Helper T cell (primary cell): ENCODE measurements around the genes ZBTB7B and EFNA1.

- PRO-cap, 2 experiments = no peak in any of the 2 experiments
These were observed 8.8 kb upstream of the TDRD10 start for GRCh38 chr1:154492971-154493773.

DNA sequence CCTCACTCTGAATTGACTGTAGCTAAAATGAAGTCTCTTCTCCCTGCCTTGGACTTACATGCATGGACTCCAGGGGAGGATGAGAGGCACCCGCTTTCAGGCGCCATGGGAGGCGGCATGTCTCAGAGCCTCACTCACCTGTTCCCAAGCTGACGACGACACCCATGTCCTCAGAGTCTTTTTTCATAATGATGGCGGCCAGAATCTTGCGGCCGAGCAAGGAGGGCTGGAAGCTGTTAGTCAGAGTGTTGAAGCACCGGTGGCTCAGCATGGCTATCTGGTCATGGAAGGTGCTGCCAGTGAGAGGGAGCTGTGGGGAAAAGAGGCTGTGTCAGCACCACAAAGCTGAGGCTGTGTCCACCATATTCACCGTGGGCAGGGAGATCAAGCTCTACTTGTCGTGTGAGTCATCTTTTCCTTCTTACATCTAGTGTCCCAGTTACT lies 18.3 kb downstream of the ADAR start:
- PRO-cap, 2 experiments = no peak in any of the 2 experiments

GRCh38 chr1:154726483-154726853 lies 118.5 kb upstream of the ADAR start:
- PRO-cap, 2 experiments = no peak in any of the 2 experiments

DNA sequence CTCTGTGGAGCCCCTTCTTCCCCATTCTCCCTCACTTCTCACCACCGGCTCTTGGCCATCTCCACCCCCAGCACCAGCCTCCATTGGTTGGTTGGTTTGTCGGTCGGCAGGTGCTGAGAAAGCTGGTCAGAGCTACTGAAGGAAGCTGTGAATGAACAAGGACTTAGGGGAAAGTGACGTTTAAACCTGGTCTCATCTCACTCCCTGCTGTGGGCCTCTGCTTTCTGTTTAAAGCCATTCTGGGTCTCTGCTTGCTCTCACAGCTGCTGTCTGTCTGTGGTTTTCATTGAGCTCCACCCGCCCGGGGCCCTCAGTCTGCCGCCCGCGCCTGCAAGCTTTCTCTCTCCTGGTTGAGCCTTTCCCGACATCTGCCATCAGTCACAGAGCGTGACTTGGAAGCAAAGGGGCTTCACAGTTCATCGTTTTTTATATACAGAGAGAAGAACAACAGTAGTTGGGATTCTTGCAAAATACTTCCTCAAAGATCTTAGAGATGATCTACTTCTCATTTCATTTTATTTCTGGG lies 122.1 kb downstream of the KCNN3 start:
- PRO-cap, 2 experiments = peak in 2 of 2 experiments; most common plus-strand start position 220 of the sequence (in 1); most common minus-strand start position 175 of the sequence (in 2)

- PRO-cap, 2 experiments = no peak in any of the 2 experiments
These were observed 909 bp downstream of the KCNN3 start for GRCh38 chr1:154868980-154869764.

DNA sequence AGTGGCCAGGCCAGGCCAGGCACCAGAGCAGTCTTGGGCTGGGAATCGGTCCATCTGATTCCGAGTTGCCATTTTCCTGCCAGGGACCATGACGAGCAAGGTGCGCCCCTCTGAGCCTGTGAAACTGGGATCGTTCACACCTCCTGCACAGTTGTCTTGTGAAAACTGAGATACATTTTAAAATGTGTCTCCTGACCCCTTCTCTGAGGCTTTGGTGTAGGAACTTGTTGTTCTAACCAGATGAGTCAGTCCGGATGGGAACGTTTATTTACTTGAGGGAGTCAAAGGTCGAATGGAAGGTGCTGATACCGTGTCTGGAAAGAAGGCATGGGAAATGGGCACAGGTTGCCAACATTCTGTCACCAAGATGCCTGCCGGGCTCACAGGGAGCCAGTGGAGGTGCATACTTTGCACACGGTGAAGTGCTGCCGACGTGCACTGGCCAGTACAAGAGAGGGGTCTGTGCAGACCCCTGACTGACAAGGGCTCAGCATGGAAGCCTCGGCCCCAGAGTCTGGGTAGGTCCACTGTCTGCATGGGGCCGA lies 7.3 kb upstream of the KCNN3 start:
- PRO-cap, 2 experiments = no peak in any of the 2 experiments

GRCh38 chr1:154956644-154956946 lies 696 bp upstream of the PBXIP1 start:
- PRO-cap, 2 experiments = no peak in any of the 2 experiments

GRCh38 chr1:155002702-155003369 lies at the start of gene ZBTB7B:
Gene ZBTB7B (plus strand): TSS chr1:155002802.
- PRO-cap, 2 experiments = no peak in any of the 2 experiments

DNA sequence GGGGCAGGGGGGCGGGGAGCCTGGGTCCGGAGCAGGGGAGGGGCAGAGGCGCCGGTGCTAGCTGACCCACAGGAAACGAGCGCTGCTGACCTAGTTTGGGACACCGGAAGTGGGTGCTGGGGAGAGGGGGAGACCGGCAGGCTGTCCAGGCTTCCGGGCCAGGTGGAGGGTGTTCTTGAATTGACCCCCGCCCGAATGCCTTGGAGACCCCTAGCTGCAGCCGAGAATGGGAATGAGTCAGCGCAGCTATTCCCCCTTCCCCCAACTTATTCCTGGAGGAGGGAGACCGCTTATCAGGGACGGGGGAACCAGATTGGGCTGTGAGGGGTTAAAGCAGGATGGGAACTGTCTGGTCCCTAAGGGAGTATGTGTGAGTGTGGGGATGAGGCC lies 1.5 kb downstream of the ZBTB7B start:
- PRO-cap, 2 experiments = no peak in any of the 2 experiments

DNA sequence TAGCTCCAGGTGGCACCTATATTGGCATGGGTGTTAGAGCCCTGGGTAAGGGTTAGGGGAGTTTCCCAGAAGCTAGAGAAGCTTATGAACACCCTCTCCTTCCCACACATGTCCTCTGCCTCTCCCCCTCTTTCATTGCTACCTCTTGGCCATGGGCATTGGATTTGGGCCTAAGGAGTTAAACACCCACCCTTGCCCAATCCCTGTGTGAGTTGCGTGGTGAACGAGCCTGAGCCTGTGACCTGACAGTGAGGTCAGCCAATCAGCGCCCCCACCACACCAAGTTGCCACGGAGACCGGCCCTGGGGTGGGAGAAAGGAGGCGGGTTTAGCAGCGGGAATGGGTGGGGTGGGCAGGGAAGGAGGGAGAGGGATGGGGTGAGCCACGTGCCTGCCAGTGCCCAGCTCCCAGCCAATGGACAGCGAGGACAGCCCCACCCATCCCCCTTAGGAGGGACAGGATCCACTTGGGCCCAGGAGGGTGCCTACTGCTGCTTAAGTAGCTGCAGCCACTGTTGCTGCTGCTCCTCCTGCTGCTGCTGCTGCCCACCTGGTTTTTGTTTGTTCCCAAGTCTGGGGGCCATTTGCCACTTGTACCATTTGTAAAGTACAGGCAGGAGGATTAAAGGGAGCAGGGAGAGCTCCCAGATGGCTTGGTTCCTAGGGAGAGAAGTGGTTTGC lies 9.5 kb downstream of the ZBTB7B start:
- PRO-cap, 2 experiments = no peak in any of the 2 experiments

GRCh38 chr1:155037798-155038302 lies 4.2 kb downstream of the DCST1 start:
- PRO-cap, 2 experiments = no peak in any of the 2 experiments

DNA sequence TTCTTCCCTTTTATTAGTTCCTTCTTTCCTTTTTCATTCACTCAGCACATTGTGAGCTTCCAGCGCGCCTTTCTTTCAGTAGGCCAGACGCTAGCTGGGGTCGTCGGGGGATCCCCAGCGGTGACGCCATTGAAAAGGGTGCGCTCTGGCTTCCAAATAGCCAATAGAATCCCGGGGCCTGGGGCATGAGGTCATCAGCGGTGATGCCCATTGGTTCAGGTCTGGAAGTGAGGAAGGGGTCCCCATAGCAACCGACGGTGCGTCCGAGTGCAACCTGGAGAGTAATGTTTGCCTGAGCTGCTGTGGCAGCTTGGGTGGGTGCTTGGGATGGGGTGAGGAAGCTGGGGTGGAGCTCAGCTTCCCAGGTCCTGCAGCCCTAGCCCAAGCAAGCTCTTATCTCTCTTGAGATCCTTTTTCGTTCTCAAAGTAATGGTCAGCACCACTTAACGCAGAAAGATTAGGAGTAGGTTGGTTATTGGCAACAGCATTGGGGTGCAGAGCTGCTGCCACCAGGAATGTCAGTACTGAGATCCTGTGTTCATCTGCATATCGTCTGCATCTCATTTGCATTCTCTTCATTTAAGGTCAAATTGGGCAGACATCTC lies 6.8 kb upstream of the EFNA3 start:
- PRO-cap, 2 experiments = no peak in any of the 2 experiments

- PRO-cap, 2 experiments = peak in 2 of 2 experiments; most common plus-strand start chr1:155127876 (in 2)
These were observed at the start of gene EFNA1 for GRCh38 chr1:155127837-155128401. Gene EFNA1 (plus strand): TSS chr1:155127876.

DNA sequence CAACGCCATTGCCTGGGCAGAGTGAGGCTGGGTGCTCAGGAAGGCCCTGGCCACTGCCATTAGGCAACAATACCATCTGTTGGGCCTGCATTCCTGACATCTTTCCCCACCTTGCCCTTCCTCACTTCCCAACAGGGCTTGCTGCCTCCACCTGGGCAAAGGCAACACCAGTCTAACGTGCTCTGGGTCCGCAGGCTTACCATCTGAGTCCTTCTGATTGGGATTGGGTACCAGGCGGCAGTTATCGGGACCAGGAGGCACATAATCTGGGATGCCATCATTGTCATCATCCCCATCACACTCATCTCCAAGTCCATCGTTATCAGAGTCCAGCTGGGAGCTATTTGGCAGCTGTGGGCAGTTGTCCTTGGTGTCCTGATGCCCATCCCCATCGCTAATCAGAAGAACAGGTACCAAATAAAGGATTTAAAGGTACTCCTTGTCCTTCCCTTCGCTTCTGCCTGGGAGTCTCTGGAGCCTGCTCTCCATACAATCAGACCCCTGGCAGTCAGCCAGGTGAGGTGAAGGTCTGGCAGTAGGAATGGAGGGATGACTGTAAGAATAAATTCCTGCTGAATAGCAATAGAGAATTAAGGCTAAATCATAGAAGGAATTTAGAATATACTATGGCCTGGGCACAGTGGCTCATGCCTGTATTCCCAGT lies 9.4 kb downstream of the THBS3 start:
- PRO-cap, 2 experiments = no peak in any of the 2 experiments

DNA sequence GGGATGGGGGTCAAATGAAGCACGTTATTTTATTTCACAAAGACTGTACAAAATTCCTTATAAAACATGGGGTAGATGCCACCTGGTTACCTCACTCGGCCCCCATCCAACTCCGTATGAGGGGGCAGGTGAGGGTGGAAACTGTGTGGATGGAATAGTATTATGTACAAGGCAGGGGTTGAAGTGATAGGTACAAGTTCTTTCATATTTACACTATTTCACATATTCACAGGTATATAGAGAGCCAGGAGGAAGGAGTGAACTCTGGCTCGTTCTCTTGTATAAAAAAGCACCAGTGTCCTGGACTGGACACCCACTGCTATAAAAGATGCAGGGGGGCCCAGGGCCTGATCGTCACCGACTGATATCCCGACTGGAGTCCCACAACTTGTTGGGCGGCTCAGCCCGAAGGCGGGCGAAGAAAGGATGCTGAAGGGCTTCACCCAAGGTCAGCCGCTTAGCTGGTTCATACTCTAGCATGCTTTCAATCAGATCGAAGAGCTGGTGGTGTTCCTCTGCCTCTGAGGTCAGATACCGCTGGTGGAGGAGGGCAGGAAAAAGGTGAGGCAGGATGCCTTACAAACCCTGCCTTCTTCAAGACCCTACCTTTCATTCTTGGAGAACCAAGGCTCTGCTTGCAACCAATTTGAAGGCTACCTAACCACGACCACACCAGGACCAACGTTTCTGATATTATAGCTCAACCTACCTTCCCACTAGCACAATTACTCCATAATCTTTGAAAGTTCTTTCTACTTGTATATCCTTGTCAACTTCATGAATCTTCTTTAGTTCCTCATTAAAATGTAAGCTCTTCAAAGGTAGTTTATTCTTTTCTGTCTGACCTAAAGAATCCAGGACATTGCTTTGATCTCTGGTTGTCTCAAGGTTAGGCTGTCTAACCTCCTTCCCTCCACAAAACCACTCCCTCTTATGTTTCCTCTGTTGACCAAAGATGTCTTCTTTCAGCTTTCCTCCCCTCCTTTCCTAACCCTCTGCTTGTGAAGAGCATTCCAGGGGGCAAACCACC lies 1.0 kb upstream of the SCAMP3 start:
- PRO-cap, 2 experiments = no peak in any of the 2 experiments

DNA sequence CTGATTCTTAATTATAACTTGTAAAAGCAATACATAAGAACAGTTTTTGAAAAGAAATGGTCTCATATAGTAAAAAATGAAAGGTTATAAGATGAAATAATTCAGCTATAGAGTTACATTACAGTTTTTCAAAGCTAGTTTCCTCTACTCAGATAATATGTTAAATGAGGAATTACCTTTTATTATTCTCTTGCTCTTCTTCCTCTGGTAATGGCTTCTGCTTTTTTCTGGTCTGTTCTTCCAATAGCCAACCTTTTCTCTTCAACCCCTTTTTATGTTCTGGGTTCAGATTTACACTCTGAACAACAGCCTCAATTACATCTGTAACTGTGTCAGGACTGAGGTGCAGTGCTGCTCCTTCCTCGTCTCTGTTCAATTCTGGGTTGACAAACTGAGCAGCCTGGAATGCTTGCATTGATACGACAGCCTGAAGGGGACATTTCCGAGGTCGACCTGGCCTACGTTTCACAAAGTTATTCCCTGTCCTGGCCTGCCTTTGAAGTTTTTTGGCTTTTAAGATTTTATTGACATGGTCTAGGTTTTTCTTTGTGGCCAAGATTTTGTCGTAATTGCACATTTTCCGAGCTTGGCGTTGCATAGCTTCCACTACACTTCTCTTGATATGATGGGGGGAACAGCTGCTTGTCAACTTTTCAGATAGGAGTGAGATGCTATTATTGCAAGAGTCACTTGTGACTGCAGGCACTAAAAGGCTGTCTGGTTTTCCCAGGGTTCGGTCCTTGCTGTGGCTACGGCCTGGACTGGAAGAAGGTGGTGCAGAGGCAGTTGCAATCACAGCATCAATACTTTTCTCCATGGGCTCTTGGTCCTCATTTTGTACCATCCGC lies 117.7 kb downstream of the RUSC1 start:
- PRO-cap, 2 experiments = no peak in any of the 2 experiments

DNA sequence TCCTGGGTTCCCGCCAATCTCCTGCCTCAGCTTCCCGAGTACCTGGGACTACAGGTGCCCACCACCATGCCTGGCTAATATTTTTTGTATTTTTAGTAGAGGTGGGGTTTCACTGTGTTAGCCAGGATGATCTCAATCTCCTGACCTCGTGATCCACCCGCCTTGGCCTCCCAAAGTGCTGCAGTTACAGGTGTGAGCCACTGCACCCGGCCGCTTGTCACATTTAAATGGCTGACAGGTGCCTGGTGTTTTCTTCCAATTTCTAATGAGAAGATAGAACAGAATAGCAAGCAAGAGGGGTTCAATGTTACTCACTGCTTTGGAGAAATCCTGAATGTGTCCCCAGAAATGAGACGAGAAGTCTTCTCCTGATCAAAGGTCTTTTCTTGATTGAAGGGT lies 27.1 kb downstream of the MSTO1 start:
- PRO-cap, 2 experiments = peak in 2 of 2 experiments; most common plus-strand start position 217 of the sequence (in 2); most common minus-strand start position 85 of the sequence (in 1)

- PRO-cap, 2 experiments = no peak in any of the 2 experiments
These were observed 57.1 kb downstream of the DAP3 start for GRCh38 chr1:155746008-155746464.

DNA sequence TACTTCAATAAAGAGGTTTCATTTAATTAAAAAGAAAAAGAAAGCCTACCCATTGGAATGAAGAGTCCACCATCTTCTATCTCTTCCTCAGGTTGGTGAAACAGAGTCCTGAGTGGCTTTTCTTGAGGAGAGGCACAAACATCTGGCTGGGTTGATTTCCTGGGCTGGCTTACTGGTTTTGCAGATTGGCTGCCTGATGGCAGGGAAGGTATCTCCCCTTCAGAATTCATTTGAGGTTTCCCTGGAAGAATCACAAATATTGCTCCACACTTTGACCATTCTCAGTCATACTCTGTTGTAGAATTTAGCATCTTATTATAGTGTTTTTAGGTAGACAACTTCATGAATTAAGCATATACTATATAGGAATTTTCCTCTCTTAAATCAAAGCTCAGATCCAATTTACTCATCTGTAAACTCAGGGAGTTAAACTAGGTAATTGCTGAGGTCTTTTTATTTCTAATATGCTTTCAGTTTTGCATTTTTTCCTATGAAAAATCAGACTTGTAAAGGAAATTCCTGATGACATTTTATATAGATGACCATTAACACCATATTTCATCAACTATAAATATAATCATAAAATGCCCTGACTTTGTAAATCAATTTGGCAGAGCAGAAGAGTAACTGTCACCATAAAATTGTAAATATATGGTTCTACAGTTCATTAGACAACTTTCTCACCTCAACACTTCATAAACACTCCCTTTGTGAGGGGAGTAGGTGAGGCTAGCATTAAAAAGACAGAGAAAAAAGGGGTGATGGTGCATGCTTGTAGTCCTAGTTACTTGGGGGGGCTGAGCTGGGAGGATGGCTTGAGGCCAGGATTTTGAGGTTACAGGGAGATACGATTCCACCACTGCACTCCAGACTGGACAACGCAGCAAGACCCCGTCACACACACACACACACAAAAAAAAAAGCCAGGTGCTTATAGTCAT lies 30.0 kb downstream of the GON4L start:
- PRO-cap, 2 experiments = no peak in any of the 2 experiments

DNA sequence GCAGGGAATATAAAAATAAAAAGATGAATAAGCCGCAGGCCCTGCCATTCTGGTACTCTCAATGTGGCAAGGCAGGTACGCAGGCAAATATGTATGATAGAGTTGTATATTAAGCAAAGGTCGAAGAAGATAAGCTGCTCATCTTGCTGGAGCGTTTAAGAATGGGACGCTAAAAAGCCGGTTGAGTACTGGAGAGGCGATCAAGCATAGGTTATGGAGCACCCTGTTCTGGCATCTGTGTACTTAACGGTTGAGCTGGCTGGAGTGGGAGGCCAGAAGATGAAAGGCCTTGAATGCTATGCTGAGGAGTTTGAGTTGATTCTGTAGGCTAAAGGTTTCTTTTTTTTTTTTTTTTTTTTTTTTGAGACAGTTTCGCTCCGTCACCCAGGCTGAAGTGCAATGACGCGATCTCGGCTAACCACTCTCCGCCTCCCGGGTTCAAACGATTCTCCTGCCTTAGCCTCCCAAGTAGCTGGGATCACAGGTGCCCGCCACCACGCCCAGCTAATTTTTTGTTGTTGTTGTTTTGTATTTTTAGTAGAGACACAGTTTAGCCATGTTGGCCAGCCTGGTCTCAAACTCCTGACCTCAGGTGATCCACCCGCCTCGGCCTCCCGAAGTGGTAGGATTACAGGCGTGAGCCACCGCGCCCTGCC lies 793 bp upstream of the KHDC4 start:
- PRO-cap, 2 experiments = no peak in any of the 2 experiments